SK-MEL-5 (cell line): ENCODE results near the genes DOP1A and HTR1E.

DNA sequence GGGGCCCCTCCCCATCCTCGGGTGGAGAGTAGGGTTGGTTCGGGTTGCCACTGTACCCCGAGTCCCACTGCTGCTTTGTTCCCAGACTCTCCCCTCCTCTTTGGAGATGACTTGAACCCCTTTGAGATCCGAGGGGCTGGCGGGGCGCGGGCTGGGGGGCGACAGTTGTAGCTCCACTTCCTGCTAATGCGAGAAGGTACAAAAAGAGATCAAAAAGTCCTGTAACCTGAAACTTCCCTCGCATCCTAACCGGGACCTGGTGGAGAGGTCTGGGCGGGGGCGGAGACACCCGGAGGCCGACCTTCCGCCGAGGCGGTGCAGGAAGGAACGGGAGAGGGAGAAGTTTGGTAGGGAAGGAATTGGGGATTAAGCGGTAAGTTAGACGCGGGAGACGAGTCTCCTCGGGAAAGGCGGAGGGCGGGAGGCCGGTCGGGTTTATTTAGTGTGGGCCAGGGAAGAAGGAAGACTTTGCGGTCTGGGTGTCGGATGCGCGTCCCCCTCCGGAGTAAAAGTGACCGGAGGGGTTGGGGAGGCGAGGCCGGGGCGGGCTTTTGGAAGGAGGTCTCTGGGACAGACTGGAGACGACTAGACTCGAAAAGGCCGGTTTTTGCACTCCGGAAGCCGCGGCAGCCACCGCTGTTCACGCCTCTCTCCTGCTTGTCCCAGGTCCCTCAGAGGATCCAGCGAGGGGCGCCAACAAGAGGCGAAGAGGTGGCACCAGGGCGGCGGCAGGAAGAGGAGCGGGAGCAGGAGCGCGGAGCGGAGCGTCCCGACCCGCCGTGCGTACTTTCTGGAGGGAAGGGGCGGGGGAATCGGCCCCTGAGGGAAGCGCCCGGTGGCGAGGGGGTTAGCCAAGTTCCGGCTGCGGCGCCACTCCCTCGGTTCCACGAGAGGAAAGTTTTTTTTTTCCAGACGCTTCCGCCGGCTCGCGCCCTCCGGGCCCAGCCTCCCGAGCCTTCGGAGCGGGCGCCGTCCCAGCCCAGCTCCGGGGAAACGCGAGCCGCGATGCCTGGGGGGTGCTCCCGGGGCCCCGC lies 657 bp downstream of the TPBG start:
RAMPAGE:
- cytosol, long total RNA = no peak
- long total RNA = no peak
- nucleus, long total RNA = no peak

RAMPAGE:
- cytosol, long total RNA = no peak
- long total RNA = no peak
- nucleus, long total RNA = no peak
Observed at GRCh38 chr6:82395093-82395346, 31.4 kb downstream of the TPBG start.

GRCh38 chr6:83067216-83068537 lies at the start of gene DOP1A:
DOP1A (plus strand) TSS chr6:83067671.
RAMPAGE:
- cytosol, long total RNA = start-site peak on the plus strand at chr6:83067643-83067718, 235 and 204 reads in 2 replicates
- long total RNA = start-site peak on the plus strand at chr6:83067671-83067732, 99 and 141 reads in 2 replicates
- nucleus, long total RNA = start-site peak on the plus strand at chr6:83067647-83067712, 659 and 185 reads in 2 replicates

DNA sequence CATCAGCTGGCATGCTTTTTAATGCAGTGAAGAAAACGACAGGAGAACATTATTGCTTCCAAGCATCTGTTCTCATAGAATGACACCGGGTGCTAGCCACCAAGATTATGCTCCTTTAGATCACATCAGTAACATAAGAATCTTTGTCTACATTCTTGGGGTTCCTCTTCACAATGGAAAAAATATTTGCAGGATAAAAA lies 29.0 kb downstream of the RWDD2A start:
RAMPAGE:
- cytosol, long total RNA = no peak
- long total RNA = no peak
- nucleus, long total RNA = no peak

DNA sequence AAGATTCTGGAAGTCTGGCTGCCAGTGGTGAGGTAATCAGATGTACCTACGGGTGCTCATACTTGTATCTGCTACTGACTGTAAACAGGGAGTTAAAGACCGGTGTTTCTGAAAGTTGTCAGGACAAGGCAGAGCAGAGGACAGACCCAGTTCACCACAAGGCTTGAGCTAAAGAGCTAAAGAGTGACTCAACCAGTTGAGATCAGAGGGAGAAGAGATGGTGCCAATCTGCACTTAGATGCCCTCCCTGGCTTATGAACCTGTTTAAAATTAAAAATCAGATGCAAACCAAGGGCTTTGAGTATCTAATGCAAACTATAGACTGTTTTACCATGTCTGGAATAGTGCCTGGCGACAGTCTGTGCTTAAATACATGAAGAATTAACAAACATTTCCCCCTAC lies 55.3 kb downstream of the CEP162 start:
RAMPAGE:
- cytosol, long total RNA = no peak
- long total RNA = no peak
- nucleus, long total RNA = no peak

RAMPAGE:
- cytosol, long total RNA = no peak
- long total RNA = no peak
- nucleus, long total RNA = no peak
Observed at GRCh38 chr6:84773185-84774190, 9.1 kb upstream of the TBX18 start.

DNA sequence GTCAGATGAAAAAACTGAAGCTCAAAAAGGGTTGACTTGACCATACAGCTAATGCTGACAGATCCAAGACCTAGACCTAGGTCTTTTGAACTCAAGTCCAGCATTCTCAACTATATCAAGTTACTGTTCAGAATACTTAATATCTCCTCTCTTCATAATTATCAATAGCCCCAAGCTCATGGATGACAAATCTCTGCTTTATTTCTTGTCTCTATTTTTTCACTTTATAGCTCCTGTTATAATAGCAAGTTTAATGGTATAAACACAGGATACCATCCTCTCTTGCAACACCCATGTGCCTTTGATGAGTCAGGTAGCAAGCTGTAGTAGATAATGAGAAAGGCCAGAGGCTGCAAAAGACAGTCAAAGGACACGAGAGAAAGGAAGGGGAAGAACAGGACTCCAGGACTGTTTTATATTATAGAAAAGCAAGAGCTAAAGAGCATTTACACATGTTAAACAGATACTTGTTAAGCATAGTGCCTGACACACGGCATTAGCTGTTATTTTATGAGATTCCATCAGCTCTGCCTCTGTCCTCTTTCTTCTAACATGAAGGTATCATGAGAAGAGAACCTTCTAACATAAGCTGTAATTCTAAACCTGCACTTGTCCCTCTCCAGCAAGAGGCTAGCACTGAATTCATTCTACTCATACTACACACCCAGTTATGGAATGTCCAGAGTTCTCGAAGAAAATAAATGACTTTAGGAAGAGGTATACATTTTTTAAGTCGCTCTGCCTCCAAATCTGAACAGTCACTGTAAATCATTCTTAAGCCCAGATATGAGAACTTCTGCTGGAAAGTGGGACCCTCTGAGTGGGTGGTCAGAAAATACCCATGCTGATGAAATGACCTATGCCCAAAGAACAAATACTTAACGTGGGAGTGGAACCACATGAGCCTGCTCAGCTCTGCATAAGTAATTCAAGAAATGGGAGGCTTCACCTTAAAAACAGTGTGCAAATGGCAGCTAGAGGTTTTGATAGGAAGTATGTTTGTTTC lies 44.9 kb downstream of the NT5E start:
RAMPAGE:
- cytosol, long total RNA = no peak
- long total RNA = no peak
- nucleus, long total RNA = no peak

RAMPAGE:
- cytosol, long total RNA = no peak
- long total RNA = no peak
- nucleus, long total RNA = no peak
Observed at GRCh38 chr6:85640857-85641529, 1.7 kb downstream of the SYNCRIP start.

DNA sequence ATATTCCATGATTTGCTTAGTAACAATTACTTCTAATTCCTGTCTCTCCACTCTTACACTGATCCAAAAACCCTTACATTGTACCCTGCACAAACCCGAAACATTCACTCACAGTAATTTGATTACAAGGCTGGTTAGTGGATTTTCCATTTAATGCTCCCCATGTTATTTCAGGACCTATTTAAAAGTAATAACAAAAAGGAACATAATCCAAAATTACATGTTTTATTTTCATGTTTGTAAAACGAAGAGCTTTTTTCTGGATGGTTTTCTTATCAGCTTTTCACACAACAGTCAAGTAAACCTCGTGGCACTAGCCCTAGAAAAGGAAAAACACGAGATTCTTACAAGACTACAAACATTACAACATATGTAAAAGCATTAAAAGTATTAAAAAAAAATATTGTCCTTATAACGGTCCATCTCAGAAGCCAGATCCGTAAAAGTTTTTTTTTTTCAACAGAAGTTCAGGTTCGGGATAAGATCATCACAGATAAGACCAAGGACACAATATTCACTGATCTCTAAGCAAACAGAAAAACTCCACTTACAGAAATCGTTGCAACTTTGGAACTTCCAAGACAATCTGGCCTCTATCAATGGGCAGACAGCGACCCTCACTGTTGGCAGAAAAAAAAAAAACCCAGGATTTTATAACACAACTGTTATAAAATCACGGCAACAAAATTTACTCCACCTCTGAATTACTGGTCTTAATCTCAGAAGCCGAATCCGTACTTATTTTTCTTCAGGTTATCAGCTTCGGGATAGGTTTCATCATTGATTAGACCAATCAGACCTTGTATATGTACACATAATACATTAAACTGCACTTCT lies 34.4 kb upstream of the SYNCRIP start:
RAMPAGE:
- cytosol, long total RNA = no peak
- long total RNA = no peak
- nucleus, long total RNA = no peak

DNA sequence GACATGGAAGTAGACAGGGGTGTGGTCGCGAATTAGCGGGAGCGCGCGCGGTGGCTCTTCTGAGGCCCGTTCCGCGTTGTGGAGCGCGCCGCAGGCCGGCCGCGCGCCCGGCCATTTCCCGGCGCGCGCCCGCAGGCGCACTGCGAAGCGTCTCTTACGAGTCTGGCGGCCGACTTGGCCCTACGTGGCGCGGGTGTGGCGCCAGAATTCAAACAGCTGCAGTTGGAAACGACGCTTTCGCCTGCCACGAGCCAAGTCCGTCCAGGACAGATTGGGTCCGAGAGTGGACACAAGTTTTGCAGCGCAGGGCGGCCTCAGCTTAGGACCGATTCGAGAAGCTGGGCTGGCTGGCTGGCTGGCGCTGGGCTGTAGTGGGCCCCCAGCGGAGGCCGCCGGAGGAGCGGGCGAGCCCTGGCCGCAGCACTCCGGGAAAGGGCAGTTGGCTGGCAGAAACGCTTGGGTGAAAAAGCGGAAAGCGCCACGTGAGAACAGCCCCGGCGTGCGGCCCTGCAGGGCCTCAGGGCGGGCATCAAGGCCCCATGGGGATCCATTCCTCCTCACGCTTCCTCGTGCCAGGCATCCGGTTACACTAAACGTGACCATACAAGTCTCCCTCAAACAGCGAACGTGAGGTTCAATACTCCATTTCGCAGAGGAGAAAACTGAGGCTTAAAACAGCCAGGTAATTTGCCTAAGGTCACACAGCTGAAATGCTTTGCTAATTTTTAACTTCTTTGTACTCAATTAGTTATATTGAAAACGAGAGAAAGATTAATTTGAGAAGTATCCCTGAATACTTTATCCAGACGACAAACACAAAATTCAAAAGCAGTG lies 36.3 kb upstream of the SYNCRIP start:
RAMPAGE:
- cytosol, long total RNA = no peak
- long total RNA = no peak
- nucleus, long total RNA = start-site peak on the plus strand centred at position 161 of the sequence, 88 bp wide, 27 and 7 reads in 2 replicates

RAMPAGE:
- cytosol, long total RNA = no peak
- long total RNA = no peak
- nucleus, long total RNA = no peak
Observed at GRCh38 chr6:85865654-85866907, 223.4 kb upstream of the SYNCRIP start.

GRCh38 chr6:86936937-86938075 lies at the start of gene HTR1E:
HTR1E (plus strand) TSS chr6:86937528.
RAMPAGE:
- cytosol, long total RNA = no peak
- long total RNA = no peak
- nucleus, long total RNA = no peak

GRCh38 chr6:87229793-87230228 lies 74.4 kb downstream of the ZNF292 start:
RAMPAGE:
- cytosol, long total RNA = no peak
- long total RNA = no peak
- nucleus, long total RNA = no peak

RAMPAGE:
- cytosol, long total RNA = no peak
- long total RNA = no peak
- nucleus, long total RNA = no peak
Observed at GRCh38 chr6:87260795-87261297, 61.5 kb upstream of the SMIM8 start.

RAMPAGE:
- cytosol, long total RNA = no peak
- long total RNA = no peak
- nucleus, long total RNA = no peak
Observed at GRCh38 chr6:87473294-87473965, 656 bp downstream of the SLC35A1 start.

DNA sequence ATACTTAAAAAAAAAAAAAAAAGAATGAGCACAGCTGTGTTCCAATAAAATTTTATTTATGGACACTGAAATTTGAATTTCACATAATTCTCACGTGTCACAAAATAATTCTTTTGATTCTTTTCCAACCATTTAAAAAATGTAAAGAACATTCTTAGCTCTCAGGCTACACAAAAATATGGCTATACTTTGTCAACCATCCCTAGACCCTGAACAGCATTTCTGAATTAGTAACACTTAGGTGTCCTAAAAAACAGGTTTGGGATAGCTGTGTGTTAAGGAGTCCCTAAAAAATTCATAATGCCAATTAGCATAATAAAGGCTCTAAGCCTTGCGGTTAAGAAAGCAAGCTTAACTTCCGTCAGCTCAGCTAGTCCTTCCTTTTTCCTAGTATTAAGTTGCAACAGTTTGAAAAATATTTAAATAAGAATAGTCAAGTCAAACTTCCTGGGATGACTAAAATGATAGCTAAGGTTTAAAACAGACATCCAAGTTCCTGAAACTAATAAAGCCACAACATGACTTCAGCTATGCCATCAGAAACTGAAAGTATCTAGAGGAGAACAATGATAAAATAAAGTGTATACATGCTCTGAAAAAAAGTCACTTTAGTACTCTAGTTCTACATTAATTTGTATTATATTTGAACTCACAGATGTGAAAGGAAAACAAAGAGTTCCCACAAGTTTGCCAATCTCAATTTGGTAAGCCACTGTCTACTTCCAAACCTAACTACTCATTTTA lies 3.5 kb downstream of the AKIRIN2 start:
RAMPAGE:
- cytosol, long total RNA = no peak
- long total RNA = no peak
- nucleus, long total RNA = no peak

GRCh38 chr6:87925221-87925784 lies 122.3 kb upstream of the SPACA1 start:
RAMPAGE:
- cytosol, long total RNA = no peak
- long total RNA = no peak
- nucleus, long total RNA = no peak

GRCh38 chr6:88873172-88873524 lies 90.3 kb downstream of the RNGTT start:
RAMPAGE:
- cytosol, long total RNA = no peak
- long total RNA = no peak
- nucleus, long total RNA = no peak

RAMPAGE:
- cytosol, long total RNA = no peak
- long total RNA = no peak
- nucleus, long total RNA = no peak
Observed at GRCh38 chr6:89070940-89071447, 9.6 kb upstream of the PNRC1 start.

RAMPAGE:
- cytosol, long total RNA = no peak
- long total RNA = no peak
- nucleus, long total RNA = no peak
Observed at GRCh38 chr6:89083710-89083983, 3.1 kb downstream of the PNRC1 start.